AG10803 (cell line): ENCODE measurements around a stretch of chr6.

- RRBS: no CpG with 5 or more reads among the region's 6 CpGs
Measured at GRCh38 chr6:2714242-2714966, 36.3 kb downstream of the MYLK4 start.

DNA sequence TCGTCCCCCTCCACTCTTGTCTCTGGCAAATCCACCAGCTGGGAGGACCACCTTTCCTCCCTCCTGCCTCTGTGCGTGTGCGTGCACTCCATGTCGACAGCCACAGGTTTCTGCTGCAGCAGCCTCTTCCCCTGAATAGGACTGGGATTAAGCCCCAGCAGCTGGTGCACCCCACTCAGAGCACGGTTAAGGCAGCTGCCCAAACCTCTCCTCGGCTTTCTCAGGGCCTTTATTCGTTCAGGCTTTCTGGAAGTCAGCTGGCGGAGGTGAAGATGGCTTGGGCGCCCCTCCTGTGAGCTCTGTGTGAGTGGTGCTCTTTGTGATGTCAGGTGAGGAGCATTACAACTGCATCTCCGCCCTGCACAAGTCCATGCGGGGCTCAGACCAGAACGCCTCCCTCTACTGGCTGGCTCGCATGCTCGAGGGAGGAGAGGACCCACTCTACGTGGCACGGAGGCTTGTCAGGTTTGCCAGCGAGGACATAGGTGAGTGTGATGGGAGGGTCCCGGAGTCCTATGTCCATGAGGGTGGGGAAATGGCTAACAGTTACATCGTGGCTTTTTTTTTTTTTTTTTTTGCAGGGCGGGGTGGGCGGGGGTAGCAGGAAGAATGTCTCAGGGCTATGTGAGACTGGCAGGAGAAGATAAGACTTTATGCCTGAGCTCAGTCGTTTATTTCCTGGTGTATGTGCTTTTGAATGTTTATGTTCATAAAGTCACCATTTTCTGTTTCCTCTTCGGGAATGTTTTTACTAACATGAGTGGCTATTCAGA is 18.1 kb downstream of the WRNIP1 start:
- RRBS: no CpG with 5 or more reads among the region's 23 CpGs

GRCh38 chr6:2790374-2791055 is 25.3 kb downstream of the WRNIP1 start:
- RRBS: no CpG with 5 or more reads among the region's 6 CpGs

GRCh38 chr6:2854241-2854771 is 12.6 kb upstream of the SERPINB1 start:
- RRBS: no CpG with 5 or more reads among the region's 9 CpGs

GRCh38 chr6:2877079-2877690 is 25.9 kb downstream of the SERPINB9 start:
- RRBS: no CpG with 5 or more reads among the region's 11 CpGs

GRCh38 chr6:2881371-2881870 is 21.7 kb downstream of the SERPINB9 start:
- RRBS: no CpG with 5 or more reads among the region's 4 CpGs

- RRBS: no CpG with 5 or more reads among the region's 6 CpGs
Measured at GRCh38 chr6:2943245-2943659, 28.1 kb downstream of the SERPINB6 start.

DNA sequence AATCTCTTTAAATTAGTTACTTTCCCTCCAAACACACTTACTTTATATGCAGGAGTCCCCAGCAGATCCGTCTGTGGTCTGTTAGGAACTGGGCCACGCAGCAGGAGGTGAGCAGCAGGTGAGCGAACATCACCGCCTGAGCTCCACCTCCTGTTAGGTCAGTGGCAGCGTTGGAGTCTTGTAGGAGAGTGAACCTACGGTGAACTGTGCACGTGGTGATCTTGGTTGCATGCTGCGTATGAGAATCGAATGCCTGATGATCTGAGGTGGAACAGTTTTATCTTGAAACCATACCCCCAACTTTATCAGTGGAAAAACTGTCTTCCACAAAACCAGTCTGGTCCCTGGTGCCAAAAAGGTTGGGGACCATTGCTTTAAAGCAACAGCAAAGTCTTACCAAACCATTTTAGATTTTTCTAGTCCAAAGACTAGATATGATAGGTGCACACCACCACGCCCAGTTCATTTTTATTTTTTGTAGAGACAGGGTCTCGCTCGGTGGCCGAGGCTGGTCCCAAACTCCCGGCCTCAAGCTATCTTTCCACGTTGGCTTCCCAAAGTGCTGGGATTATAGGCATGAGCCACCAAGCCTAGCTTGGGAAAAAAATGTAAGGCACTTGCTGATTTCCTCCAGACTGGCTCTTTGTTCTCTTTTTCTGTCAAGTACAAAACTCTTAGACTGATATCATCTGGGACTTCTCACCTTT is 4.9 kb downstream of the SERPINB6 start:
- RRBS: no CpG with 5 or more reads among the region's 15 CpGs

GRCh38 chr6:2981402-2982068 is 10.2 kb upstream of the SERPINB6 start:
- RRBS: no CpG with 5 or more reads among the region's 7 CpGs

- RRBS: no CpG with 5 or more reads among the region's 9 CpGs
Measured at GRCh38 chr6:2998252-2998717, 1.4 kb upstream of the NQO2 start.

DNA sequence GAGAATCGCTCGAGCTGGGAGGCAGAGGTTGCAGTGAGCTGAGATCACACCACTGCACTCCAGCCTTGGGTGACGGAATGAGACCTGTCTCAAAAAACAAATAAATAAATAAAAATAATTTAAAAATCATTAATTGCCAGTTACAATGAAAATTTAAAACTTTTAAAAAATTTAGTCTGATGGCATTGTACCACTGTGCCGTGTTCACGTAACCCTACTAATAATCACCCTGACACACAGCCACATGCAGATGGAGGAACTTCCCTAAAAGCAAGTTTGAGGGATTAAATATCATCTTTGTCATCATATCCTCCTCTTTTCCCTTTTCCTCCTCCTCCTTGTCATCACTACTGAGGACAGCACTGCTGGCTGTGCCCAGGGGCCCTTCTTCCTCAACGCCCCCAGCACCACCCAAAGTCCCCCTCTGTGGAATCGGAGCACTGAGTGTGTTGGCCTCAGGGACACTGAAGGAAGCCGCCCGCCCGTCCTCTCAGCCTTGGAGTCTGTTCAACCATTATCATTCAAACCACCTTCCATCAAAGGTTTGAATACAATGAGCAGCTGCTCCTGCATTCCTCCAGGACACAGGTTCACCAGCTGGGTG is 23.0 kb downstream of the NQO2 start:
- RRBS: no CpG with 5 or more reads among the region's 10 CpGs

DNA sequence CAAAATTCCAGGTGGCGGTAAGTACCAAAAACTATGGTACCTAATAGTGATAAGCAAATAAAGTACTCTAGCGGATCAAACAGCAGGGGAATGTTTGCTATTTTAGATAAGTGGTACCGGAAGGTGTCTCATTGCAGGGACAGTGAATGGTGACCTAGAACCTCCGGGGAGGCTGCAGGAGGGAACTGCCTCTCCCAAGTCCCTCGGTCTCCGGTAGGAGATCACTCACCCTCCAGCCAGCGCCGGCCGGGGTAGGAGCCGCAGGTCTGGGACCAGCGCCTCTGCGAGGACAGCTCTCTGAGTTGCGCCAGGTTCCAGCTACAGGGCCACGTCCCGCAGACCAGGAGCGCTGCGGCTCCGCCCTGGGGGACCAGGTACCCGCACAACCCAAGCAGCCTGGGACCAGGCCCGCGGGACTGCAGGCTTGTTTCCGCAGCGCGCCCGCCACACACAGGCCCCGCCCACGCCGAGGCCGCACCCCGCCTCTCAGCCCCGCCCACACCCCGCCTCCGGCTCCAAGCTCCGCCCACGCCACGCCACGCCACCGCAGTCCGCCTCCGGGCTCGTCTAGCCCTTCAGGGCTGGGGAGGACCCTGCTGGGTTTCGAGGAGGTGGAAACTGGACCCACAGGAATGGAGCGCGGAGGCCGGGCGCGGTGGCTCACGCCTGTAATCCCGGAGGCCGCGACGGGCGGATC is 14.8 kb upstream of the RIPK1 start:
- RRBS: 7% methylated on average over 15 of the region's 53 CpGs

DNA sequence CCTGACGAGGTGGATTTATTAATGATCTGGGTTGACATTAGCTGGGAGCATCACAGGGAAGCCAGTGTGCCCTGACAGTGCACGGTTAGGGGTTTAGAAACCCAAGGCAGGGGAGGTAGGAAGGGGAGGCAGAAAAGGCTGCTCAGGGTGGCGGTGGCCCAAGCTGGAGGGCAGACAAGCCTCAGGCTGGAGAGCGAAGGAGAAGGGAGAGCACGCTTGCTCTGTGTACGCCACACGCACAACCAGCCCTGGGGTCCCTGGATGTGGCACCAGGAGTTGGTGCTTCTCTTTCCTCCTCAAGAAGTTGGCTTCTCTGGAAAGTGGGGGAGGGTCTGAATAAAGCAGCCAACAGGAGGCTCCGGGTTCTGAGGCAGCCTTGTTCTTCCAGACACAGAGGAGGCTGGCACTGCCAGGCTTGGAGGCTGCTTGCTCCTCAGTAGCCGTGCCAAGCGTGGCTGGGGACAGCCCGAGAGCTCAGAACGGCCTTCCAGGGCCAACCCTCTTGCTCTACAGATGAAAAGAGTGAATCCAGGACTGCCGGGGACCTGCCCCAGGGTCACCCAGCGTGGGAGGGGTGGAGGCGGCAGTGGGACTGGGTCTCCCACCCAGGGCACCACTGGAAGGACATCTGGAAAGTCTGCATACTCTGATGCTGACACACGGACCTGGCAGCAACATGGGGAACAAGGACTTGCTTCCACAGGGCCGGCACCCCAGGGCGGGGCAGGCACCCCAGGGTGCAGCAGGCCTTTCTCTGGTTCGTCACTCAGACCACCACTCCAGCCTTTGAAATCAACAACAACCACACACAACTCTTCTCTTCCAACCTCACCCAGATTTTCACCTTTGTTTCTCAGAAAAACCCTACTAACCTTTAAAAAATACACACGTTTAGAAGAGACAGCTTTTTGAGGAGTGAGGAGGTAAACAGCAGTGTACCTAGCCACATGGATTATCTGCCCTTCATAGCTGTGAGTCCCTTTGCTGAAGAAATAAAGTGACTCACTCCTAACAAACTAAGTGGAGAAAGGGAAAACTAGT is 70.4 kb downstream of the SLC22A23 start:
- RRBS: no CpG with 5 or more reads among the region's 20 CpGs

GRCh38 chr6:3403692-3404484 is 53.0 kb downstream of the SLC22A23 start:
- RRBS: no CpG with 5 or more reads among the region's 10 CpGs

GRCh38 chr6:3405511-3406162 is 51.2 kb downstream of the SLC22A23 start:
- RRBS: no CpG with 5 or more reads among the region's 1 CpG

GRCh38 chr6:3427384-3428057 is 29.3 kb downstream of the SLC22A23 start:
- RRBS: 20% methylated on average over 6 of the region's 16 CpGs

DNA sequence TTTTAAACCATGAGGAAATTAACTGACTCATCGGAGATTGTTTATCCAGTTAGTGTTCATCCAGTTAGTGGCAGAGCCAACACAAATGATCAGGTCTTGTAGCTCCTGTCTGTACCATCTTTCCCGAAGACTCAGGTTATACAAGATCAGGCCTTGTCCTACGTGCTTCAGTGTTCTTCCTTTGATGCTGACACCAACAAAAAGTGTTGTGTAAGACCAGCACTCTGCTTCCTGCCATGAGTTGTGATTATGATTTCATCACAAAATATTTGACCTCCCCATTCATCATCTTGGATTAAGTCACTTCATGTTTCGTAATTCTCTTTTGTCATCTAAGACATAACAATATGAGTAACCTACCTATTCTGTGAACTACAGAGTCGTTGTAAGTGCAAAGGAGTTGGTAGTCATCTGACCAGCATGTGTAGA is 135.5 kb upstream of the SLC22A23 start:
- RRBS: no CpG with 5 or more reads among the region's 5 CpGs

DNA sequence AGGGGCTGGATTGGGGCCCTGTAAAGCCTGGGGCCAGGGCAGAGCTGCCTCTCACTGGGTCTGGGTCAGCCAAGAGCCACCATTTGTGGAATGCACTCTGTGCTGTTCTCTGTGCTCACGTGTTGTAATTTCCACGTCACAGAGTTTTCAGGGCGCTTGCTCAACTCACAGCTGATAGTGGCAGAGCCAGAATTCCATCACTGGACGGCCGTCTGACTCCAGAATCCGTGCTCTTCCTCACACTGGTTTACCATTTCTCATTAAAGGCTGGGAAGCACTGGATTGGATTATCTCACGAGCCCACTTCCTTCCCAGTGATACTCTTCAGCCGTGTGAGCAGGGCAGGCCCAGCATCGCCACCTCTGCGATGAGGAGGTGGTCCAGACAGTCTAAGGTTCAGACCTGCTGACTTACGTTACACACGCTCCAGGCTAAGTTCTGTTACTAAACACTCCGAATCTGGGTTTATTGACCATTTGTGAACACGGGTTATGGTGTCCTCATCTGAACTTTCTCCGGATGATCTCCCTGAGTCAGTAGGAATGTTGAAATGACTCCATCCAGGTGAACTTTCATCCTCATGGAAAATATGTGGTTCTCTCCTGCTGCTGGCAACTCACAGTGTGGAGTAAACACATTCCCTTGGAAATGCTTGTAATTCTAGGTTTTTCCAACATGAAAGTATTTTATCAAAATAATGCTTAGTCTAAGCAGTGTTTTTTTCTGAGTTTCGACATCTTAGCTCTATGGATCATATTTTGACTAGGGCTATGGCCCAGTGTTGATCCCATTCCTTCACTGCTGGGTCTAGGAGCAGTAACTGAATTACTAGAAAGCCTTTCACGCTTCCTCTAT is 37.5 kb upstream of the PXDC1 start:
- RRBS: no CpG with 5 or more reads among the region's 17 CpGs

- RRBS: 82% methylated on average over 1 of the region's 7 CpGs
Measured at GRCh38 chr6:3789769-3790157, 38.2 kb upstream of the PXDC1 start.

DNA sequence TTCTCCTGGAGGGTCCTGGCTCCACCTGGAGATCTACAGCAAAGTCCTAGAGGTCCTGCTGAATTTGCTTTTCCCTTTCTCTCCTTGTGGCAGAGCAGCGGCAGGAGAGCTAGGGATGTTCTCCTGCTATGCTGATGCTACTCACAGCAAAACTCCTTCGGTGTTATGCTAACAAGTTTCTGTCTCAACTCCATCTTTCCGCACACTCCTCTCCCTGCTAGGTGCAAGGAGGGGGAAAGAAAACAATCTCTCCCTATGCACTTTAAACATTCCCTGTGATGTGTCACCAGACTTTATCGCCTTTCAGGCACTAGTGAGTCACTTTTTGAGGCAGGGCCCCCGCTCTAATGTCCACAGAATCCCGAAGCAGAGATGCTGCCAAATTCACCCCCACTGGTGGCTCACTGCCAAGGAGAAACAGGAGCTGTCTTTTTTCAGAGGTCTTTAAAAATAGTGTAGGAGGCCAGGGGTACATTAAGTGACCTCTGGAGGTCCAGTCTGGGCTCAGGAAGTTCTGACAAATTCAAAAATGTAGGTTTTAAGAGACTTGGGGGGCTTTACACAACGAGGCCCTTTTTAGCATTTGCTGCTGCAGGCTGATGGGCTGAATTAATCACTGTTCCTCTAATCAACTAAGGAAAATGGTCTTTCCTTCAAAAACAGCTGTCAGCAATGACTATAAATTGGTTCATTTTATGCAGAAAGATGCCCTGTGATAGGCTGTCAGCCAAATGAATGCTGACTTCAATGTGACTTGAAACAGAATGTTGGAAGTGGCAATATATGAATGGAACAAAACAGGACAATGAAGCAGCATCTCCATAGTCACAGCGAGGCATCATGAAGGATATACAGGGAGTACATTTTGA is 62.8 kb downstream of the FAM50B start:
- RRBS: no CpG with 5 or more reads among the region's 8 CpGs